Kidney (tissue), 2 donors: ENCODE results near the gene PTGER4.

DNA sequence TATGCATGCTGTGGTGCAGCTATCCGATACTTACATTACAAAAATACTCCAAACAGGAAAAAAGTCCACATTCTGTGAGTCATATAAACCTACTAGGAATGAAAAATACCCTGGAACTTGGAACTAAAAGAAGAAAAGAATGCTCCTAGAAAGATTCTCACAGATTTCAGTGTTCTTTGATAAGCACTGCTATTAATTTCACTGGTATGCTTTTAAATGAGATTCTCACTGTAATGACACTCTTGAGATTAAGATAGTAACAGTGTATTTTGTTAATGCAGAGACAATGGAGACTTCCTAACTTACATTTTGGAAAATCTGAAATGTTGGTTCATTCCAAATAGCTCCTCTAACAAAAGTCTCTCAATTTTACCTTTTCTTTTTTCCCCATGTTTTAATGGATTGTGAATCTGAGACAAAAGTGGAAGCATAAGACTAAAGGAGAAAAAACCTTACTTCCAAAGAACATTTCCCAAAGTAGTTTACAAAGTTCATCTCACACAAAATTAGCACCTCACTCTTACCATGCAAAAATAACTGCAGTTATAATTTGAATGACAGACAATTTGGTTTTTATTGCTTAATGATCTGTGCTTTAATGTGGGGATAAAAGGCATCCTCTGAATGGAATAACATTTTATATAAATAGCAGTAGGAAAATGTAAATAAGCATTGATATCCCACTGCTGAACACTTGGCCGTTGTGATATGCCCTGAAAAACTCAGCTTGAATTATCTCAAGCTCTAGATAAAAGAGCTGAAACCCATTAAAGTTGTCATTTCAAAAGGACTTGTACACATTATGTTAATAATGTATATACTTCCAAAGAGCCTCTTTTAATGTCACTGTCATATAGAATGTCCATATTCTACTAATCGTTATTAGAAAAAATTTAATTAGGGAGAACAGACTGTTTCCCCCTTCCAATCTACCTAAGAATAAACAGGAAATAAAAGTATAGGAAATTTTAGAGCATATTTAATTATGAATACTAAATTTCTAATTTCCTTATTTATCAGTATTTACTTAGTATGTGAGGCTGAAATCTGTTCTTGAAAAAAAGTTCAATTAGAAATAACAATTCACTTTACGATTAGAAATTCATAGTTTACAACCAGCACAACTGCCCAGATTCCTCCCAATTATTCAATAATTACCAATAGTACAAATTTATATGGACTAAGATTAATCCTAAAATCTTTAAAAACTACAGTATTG is 93.1 kb downstream of the OSMR start:
- PRO-cap = no peak
- RRBS = no CpG with 5 or more reads among the region's 4 CpGs

GRCh38 chr5:38990743-38991286 is 83.4 kb downstream of the RICTOR start:
- PRO-cap = no peak
- RRBS = no CpG with 5 or more reads among the region's 1 CpG

- PRO-cap = no peak
- RRBS = no CpG with 5 or more reads among the region's 3 CpGs
These were observed 41.7 kb downstream of the FYB1 start for GRCh38 chr5:39177607-39178130.

DNA sequence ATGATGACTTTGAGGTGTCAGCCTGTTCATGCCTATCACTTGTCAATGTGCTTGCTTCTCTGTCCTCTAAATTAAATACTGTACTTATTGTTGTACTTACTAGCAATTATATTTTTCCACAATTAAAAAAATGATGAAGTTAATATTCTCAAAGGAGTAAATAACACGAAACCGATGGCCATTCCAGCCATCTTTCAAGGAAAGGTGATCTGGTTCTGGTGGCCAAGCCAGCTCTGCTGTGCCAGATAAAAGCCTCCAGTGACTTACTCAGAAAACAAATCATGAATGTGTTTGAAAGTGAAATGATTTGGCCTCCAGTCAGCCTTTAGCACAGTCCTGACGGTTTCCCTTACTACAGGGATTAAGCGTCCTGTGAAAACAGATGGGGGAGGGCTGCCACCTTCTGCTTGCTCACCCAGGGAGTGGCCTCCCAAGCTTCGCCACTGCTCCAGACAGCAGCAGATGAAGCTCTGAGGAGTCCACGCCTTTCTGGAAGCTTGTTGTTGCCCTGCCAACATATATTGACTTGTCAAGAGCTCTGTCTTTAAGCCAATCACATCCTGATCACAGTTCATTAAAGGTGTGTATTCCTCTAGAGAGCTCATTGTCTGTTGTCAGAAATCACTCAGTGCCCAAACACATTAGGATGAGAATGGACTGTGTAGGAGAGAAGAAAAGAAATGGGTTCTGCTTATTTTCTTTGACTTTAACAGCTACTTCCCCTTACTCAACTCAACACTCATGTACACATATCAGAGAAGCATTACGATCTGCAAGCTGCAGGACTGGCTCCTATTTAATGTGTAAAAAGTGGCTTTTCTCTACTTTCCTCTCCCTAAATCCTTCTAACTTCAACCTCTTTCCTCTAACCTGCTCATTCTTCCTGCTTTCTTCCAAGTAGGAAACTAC is 4.9 kb upstream of the FYB1 start:
- PRO-cap = no peak
- RRBS = no CpG with 5 or more reads among the region's 7 CpGs

GRCh38 chr5:40678806-40680044 is at the start of gene PTGER4:
Gene PTGER4 (plus strand): TSS chr5:40679915.
- PRO-cap = bidirectional peak, plus-strand start at chr5:40679425, minus-strand start at chr5:40679301; unidirectional peak, minus-strand start at chr5:40679525; bidirectional peak, plus-strand start at chr5:40679915, minus-strand start at chr5:40679686
- RRBS = 2% methylated on average over 16 of the region's 77 CpGs

- PRO-cap = no peak
- RRBS = no CpG with 5 or more reads among the region's 3 CpGs
These were observed 8.3 kb downstream of the PTGER4 start for GRCh38 chr5:40688107-40688314.

- PRO-cap = no peak
- RRBS = no CpG with 5 or more reads among the region's 1 CpG
These were observed 13.9 kb downstream of the PRKAA1 start for GRCh38 chr5:40784185-40784664.

DNA sequence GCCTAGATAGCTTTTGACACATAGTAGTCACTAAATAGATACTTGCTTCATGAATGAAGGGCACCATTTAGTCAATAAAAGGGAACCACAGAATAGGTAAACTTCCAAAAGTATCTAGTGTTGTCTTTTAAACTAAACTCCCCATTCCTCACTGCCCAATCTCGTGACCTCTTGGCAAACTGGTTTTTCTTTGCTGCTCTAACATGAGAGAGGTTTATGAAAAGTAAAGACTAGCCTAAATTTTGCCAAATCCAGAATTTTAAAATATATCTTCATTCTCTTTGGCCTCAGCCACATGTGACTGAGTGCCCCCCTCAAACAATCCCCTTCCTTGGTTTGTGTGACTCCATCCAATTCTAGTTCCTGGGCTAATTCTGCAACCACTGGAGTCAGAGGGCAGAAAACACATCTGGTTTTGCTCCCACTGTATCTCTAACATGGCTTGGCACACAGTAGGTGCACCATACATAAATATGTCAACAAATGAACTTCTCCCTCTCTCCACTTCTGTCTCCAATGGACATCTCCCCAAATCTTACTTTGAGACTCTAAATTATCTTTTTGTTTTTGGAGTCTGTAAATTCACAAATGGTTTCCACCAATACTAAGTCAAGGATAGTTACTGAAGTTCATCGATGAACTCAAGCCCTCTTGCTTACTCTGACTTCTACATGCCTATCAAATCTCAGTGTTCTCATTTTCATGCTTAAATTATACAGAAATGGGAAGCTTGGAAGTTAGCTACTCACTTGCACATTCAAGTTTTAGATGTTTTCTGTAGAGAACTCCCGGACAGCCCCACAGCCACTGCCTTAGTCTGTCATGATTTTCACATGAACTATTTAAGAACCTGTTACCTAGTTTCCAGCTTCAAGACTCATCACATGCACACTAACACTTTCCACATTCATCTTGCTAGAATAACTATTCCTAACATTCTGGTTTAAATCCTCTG is 6.3 kb downstream of the RPL37 start:
- PRO-cap = no peak
- RRBS = no CpG with 5 or more reads among the region's 3 CpGs

DNA sequence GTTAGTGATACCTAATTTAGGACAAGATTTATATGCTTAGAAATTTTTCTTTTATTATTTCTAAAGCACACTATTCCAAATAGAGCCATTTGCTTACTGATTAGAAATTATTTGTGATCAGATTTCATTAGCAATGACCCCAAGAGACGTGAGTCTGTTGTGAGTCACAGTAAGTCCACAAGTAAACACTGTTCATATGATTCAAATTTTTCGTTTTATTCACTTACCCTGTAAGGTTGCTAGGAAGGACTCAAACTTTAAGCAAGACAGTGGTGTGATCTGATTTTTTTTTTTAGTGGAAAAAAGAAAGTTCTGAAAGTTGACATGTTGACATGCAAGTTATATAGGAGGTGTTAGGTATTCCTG is 1.2 kb downstream of the CARD6 start:
- PRO-cap = no peak
- RRBS = no CpG with 5 or more reads among the region's 2 CpGs

DNA sequence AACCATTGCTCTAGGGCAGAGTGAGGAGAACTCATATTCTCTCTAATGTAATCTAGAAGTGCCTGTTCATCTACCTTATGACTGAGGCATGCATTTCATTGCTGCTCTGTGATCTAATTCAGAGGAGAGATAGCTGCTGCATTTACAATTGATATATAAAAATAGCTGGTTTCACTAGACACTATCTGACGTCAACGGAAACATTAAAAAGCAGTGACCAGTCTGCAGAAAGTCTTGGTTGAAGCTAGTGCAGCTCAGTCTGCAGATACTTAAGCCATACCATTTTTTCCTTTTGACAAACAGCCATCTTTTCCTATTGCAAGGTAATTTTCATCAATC is 72.9 kb upstream of the C6 start:
- PRO-cap = no peak
- RRBS = no CpG with 5 or more reads among the region's 2 CpGs

- PRO-cap = unidirectional peak, plus-strand start at chr5:41869477
- RRBS = 11% methylated on average over 3 of the region's 16 CpGs
These were observed 1.1 kb downstream of the OXCT1 start for GRCh38 chr5:41869081-41869541.

DNA sequence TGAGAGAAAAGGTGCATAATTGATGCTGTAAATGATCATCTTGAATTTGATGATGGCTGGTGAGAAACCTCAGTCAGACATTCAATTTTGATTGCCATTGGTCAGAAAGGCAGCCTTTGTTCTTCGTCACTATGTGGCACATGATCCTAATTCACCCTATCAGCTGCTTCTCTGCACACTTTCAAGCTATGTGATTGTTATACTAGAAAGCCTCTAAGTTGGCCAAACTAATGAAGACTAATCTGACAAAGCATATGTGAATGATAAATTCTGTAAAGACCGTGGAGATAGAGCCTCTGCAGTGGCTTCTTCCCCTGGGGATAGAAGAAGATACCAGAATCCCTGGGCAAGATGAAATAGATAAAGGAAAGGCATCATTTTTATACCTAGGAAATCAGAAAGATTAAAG is 9.1 kb downstream of the GHR start:
- PRO-cap = no peak
- RRBS = no CpG with 5 or more reads among the region's 2 CpGs

GRCh38 chr5:42515489-42516032 is 92.3 kb downstream of the GHR start:
- PRO-cap = no peak
- RRBS = no CpG with 5 or more reads among the region's 4 CpGs

DNA sequence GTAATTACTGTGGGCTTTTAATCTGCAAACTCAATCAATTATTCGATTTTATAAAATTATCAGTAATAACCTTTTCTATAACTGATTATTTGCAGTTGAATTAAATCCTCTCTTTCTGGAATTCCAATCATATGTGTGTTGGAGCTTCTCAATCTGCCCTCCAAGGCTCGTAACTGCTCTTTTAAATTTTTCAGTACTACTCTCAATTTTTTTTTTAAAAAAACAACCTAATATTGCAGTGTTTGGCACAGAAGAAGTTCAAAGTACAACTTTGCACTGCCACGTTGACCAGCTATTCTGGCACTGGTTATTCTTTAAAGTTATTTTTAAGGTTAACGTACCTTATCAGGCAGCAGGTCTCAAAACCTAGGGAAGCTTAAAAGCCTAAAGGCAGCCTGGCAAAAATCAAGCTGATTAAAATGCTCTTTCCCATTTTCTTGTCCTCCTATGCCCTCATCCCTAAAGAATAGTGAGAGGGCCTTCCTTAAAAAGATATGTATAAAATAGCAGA is 120.5 kb downstream of the GHR start:
- PRO-cap = no peak
- RRBS = no CpG with 5 or more reads among the region's 4 CpGs

- PRO-cap = no peak
- RRBS = no CpG with 5 or more reads among the region's 4 CpGs
These were observed 160.1 kb downstream of the GHR start for GRCh38 chr5:42583268-42583754.

DNA sequence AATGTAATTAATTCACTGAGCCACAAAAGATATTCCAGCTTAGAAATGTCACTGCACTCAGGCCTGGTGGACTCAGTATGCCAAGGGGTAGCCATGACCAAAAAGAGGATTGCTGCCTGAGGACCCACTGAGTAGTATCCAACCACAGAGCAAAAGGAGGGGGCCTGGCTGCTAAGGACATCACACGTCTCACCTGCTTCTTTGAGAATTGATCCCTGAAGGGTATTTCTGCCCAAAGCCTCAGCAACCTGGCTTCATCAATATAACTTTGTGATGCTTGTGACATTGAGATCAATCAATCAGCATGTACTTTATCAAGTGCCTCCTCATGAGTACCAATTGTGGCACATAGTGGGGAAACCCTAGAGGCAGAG is 134.6 kb upstream of the CCDC152 start:
- PRO-cap = no peak
- RRBS = no CpG with 5 or more reads among the region's 1 CpG

GRCh38 chr5:42626783-42626982 is 129.9 kb upstream of the CCDC152 start:
- PRO-cap = no peak
- RRBS = no CpG with 5 or more reads among the region's 1 CpG

- PRO-cap = unidirectional peak, plus-strand start at chr5:42993909; bidirectional peak, plus-strand start at chr5:42993995, minus-strand start at chr5:42993937
- RRBS = 19% methylated on average over 2 of the region's 25 CpGs
These were observed 46.4 kb downstream of the ANXA2R start for GRCh38 chr5:42993647-42994201.

DNA sequence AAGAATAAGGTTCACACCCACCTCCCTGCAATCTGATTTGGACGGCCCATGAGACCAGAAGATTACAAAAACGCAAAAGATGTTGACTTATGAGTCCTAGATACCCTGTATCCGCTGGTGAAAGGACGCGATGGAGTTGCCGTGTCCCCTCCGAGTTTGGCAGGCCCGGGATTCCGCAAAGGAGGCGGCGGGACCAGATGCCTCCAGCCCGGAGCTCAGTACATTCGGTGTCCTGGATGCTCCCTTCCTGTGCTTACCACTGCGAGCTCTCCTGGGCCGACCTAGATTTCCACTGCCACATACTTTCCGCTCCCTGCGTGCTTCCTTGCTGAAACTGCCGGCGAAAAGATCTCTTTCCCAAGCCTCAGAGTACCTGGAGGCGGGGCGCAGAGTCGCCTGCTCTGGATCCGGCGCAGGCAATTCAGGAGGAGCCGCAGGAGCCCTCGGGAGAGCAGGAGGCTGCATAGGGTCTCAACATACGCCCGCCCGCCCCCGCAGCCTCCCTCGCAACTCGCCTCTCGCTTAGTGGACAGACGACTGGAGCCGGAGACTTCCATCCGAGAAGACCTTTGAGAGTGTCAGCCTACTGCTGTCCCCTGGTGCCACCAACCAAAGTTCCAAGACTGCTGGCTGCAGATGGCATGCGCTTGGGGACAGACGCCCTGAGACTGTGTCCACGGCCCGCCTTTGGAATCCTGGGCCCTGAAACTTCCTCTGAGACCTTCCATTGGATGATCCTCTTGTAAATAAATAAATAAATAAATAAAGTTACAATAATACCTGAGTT is 39.8 kb downstream of the ANXA2R start:
- PRO-cap = no peak
- RRBS = 22% methylated on average over 8 of the region's 40 CpGs

- PRO-cap = no peak
- RRBS = no CpG with 5 or more reads among the region's 13 CpGs
These were observed 30.2 kb downstream of the ANXA2R start for GRCh38 chr5:43009755-43010534.